ENCODE data around the genes HK1 and TACR2.

- RAMPAGE, long total RNA, result no peak
- RRBS, result no CpG with 5 or more reads among the region's 4 CpGs
Measured at GRCh38 chr10:67951782-67952341, 67.4 kb downstream of the SIRT1 start.

GRCh38 chr10:68142803-68143115 is 33.5 kb downstream of the MYPN start:
- RAMPAGE, long total RNA, result no peak
- RRBS, result no CpG with 5 or more reads among the region's 4 CpGs

DNA sequence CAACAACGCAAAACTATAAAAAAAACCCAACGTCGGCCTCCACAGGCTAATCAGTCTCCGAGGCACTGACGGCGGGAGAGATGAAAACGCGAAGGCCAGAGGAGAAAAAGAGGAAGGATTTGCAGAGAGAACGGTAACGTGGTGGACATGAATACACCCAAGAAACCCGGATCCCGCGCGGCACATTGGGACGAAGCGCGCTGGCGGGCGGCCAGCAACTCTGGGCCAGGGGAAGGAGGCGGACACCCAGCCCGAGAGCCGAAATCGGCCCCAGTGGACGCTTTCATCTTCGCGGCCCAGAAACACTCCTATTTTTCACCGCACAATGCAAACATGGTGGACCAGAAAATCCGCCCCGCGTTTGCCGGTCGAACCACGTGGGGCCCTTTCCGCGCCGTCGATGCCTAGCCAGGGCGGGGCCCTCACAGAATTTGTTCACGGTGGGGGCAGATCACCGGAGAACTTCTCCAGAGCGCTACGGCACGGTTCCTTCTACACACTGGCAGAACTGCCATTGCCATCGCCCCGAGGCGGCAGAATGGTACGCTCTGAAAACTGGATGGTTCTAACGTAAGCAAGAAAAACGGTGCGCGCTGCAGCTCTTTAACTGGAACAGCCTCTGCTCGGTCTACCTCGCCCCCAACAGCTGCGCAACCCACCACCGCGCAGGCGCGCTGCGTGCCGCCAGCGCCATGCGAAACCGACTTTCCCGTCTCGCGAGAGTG is 433 bp upstream of the HNRNPH3 start:
- RAMPAGE, long total RNA, result no peak
- RRBS, result under 1% methylated on average over 9 of the region's 66 CpGs

DNA sequence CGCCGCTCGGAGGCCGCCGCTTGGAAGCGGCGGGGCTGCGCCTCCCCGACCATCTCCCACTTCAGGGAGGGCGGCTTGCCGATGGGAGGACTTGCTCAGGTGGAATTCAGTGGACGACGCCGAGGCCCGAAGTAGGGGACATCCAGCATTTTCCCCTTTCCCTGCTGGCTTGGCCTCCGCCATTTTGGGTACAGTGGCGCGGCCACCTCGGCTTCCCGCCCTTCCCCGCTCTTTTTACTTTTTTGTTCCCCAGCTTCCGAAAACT is 389 bp downstream of the HNRNPH3 start:
- RAMPAGE, long total RNA, result no peak
- RRBS, result no CpG with 5 or more reads among the region's 22 CpGs

- RAMPAGE, long total RNA, result no peak
- RRBS, result no CpG with 5 or more reads among the region's 5 CpGs
Measured at GRCh38 chr10:68337533-68338089, 4.9 kb upstream of the PBLD start.

DNA sequence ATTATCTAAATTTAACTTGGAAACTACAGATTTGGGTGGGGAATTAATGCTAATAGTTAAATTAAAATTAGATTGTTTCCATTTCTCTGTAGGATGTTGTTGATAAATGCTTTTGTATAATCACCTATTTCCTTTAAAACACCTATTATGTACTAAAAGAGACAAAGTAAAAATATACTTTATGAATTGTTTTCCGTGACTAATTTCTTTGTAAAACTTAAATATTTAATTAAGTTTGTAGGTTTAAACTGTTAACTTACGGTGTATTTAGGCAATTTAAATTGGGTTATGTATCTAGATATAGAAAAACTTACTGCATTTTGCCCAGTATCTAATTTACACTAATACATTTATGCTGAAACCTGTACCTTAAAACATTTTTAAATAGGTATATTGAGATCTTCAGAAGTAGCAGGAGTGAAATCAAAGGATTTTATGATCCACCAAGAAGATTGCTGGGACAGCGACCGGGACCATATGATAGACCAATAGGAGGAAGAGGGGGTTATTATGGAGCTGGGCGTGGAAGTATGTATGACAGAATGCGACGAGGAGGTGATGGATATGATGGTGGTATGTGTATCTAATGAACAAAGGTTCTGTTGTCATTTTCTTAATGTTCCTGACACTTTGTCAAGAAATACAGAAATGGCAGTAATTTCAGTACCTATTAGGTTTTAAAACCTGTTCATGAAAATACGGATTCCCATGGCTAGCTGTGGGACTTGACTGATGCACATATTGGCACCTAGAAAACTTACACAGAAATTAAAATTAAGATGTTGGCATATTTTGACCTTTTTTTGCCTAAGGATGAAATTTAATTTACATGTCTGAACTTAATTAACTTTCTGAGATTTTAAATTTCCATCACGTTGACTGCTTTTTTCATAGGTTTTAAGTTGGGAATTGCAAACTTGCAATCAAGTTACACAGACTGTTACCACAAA is 5.7 kb upstream of the PBLD start:
- RAMPAGE, long total RNA, result no peak
- RRBS, result no CpG with 5 or more reads among the region's 9 CpGs

DNA sequence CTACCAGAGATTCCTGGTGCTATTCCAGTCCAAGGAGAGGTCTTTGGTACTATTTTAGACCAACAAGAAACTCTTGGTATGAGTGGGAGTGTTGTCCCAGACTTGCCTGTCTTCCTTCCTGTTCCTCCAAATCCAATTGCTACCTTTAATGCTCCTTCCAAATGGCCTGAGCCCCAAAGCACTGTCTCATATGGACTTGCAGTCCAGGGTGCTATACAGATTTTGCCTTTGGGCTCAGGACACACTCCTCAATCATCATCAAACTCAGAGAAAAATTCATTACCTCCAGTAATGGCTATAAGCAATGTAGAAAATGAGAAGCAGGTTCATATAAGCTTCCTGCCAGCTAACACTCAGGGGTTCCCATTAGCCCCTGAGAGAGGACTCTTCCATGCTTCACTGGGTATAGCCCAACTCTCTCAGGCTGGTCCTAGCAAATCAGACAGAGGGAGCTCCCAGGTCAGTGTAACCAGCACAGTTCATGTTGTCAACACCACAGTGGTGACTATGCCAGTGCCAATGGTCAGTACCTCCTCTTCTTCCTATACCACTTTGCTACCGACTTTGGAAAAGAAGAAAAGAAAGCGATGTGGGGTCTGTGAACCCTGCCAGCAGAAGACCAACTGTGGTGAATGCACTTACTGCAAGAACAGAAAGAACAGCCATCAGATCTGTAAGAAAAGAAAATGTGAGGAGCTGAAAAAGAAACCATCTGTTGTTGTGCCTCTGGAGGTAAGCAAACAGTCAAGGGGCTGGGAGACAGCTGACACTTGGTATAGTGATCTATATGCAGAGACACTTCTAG is 13.6 kb downstream of the TET1 start:
- RAMPAGE, long total RNA, result no peak
- RRBS, result no CpG with 5 or more reads among the region's 2 CpGs

GRCh38 chr10:68900336-68901154 is 570 bp upstream of the DDX50 start:
- RAMPAGE, long total RNA, result no peak
- RRBS, result 2% methylated on average over 13 of the region's 42 CpGs

- RAMPAGE, long total RNA, result no peak
- RRBS, result no CpG with 5 or more reads among the region's 11 CpGs
Measured at GRCh38 chr10:68903984-68904446, 2.9 kb downstream of the DDX50 start.

GRCh38 chr10:69123098-69124119 is 569 bp upstream of the VPS26A start:
- RAMPAGE, long total RNA, result no peak
- RRBS, result no CpG with 5 or more reads among the region's 46 CpGs

GRCh38 chr10:69180787-69181512 is 916 bp downstream of the SUPV3L1 start:
- RAMPAGE, long total RNA, result no peak
- RRBS, result no CpG with 5 or more reads among the region's 16 CpGs

DNA sequence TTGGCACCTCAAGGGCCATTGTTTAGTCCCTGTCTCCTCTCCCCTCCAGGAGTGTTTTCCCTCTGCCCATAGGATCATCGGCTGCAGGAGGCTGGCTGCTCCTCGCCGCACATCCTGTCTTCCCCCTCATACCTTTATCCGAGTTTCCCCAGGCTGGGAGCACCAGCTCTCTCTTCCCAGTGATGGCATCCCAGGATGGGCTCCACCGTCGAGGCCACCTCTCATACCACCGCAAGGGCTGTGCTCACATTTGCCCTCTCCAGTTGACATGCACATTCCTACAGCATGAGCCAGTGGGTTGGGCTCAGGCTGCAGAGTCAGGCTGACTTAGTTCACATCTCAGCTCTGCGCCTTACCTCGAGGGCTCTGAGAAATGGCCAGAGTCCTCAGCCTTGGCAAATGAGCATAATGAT is 12.1 kb downstream of the HKDC1 start:
- RAMPAGE, long total RNA, result no peak
- RRBS, result no CpG with 5 or more reads among the region's 9 CpGs

GRCh38 chr10:69237438-69238125 is 17.4 kb downstream of the HKDC1 start:
- RAMPAGE, long total RNA, result no peak
- RRBS, result no CpG with 5 or more reads among the region's 15 CpGs

- RAMPAGE, long total RNA, result start-site peak on the plus strand at chr10:69318860-69318901, 154 and 275 reads in 2 replicates
- RRBS, result 3% methylated on average over 57 of the region's 110 CpGs
Measured at GRCh38 chr10:69318026-69319006, at the start of gene HK1. HK1 (plus strand) TSS chr10:69318847.

DNA sequence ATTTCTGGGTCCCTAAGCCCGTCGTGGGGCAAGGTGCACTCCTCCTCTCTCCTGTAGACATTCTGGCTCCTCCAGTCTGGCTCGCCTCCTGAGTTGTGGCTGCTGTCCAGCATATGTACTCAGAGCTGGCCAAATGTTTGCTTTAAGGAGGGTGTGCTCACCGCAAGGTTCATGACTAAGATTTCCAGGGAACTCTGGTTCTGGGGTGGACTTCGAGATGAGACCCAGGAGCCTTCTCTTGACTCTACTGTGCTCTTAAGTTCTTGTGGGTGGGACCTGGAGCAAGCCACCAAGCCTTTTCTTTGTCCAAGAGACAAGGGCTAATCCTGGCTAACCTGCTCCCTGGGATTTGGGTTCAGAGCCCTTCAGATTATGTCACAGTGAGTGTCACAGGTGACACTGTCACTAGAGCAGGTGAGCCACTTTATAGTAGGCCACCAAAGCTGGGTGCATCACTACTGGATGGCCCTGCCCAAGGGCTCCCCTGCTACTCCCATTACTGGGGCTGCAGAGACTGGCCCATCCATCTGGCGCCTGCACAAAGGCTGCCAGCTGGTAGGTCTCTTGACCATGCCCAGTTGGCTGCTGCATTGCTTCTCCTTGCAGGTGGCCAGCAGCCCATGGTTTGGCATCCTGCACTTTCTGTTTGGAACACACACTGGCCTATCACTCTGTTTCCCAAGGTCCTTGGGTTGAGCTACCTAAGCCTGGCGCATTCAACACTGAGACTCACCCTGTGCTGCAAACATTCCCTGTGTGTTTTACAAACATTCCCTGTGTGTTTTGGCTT is 42.4 kb downstream of the HK1 start:
- RAMPAGE, long total RNA, result no peak
- RRBS, result no CpG with 5 or more reads among the region's 7 CpGs

- RAMPAGE, long total RNA, result no peak
- RRBS, result no CpG with 5 or more reads among the region's 18 CpGs
Measured at GRCh38 chr10:69368830-69369764, 47.6 kb downstream of the TACR2 start.

DNA sequence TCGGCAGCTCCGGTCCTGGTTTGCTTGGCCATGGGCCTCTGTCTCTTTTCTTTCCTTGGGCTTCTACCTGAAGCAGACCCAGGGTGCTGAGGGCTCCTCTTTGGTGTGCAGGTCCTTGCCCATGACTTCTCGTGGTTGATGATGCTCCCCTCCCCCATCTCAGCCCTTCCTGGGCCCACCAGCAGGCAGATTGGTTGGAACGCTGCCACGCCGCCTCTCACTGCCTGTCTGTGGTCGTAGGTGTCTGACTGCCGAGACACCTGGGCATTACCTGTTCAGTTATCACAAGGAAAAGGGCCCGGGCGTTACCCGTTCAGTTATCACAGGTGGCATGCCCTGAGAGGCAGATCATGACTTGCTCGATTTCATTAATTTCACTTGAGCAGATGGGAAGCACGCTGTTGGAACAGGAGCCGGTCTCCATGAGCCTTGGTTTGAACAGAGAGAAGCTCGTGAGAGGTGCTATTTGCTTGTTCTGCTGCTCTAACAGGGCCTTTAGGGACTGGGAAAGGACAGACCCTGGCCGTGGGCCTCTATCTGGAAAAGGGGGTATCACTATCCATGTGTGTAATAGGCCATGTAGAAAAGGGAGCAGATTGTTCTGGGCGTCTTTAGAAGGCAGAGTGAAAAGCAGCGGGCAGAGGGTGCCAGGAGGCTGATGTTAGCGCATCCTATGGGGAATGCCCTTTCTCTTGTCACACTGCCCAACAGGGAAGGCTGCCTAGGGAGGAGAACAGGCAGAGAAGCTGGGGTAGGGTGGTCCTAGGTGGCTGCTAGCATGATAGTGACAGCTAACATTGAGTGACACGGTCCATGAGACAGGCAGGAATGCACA is 42.3 kb downstream of the TACR2 start:
- RAMPAGE, long total RNA, result no peak
- RRBS, result no CpG with 5 or more reads among the region's 20 CpGs

DNA sequence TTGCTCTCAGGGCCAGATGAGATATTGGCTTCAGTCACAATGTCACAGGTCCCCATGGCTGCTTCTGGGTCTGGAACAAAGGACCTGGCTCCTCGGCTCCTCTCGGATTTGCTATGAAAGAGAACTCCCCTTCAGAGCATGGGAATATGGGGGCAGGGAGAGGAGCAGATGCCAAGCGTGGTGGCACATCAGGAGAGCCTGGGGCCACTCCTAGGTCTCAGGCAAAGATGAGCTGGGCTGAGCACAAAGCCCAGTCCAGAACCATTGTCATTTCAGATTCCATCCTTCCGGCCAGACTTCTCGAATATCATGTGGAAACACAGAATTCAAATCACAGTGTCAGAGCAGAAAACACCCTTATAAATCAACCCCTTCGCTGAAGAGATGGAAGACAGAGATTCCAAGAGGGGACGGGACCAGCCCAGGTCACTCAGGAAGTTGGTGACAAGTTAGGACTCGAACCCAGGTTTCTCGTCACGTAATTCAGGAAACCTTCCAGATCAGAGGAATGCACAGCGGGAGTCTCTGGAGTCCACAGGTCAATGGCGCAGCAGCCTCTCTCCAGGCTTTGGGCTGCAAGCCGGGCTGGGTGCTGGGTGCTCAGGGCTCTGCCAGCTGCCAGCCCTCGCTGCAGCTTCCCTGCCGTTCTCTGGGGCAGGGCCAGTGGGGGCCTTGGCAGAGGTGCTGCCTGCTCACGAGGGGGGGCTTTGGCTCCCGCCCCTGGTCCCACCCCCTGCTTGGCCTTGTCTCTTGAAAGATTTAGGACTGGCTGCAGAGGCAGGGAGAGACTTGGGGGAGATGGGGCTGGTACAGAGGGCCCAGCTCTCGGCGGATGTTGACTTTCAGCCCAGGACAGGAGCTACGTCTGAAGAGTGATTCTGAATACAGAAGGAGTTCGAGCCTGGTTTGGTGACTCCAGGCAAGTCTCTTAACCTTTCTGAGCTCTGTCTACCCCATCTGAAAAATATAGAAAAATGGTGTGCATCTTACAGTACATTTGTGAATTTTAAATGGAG is at the start of gene TACR2:
TACR2 (minus strand) TSS at position 651 of the 1,016 bp plus-strand sequence.
- RAMPAGE, long total RNA, result no peak
- RRBS, result no CpG with 5 or more reads among the region's 21 CpGs

DNA sequence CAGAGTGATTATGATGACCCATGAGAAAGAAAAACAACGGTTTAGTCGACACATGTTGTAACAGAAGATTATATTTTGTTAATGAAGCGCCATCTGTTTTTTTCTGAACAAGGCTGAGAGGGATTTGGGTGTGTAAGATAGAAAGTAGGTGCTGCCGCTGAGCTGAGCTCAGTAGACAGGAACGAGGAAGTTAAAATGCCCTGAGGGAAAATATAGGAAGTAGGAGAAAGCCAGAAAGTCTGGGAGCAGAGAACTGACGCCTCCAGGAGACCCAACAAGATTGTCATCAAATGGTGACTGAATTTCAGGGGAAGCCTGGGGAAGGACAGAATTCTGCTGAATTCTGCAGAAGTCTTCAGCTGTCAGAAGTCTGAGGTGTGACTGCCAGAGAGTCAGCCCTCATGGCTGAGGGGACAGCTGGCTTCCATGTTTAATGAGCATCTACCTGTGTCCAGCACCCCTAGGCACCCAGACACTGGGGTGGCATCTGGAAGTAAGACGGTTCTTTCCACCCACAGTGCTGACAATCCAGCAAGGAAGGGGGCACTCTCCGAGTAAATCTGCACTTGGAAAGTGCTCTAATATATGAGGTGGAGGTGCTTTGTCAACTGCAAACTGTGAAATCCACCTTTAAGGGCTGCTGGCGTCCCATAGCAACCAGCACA is 12.6 kb upstream of the TSPAN15 start:
- RAMPAGE, long total RNA, result no peak
- RRBS, result no CpG with 5 or more reads among the region's 9 CpGs

DNA sequence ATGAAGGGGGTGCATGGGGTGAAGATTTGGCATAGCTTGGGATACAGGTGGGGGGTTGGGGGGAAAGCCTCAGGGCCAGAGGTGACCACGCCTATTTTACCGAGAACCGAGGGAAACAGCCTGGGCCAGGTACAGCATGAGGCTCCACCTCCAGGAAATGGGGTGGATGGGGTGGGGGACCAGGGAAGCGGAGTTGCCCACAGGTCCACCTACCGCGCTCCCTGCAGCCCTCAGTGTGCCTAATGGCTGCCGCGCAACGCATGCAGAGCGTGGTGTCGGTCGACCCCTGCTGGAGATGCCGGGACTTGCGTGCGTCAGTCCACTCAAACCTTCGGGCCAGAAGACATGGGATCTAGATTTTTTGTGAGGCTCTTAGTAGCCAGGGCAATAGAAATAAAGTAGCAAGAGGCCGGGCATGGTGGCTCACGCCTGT is 56.5 kb downstream of the TSPAN15 start:
- RAMPAGE, long total RNA, result no peak
- RRBS, result no CpG with 5 or more reads among the region's 18 CpGs